ENCODE results near the gene ARFGEF2.

DNA sequence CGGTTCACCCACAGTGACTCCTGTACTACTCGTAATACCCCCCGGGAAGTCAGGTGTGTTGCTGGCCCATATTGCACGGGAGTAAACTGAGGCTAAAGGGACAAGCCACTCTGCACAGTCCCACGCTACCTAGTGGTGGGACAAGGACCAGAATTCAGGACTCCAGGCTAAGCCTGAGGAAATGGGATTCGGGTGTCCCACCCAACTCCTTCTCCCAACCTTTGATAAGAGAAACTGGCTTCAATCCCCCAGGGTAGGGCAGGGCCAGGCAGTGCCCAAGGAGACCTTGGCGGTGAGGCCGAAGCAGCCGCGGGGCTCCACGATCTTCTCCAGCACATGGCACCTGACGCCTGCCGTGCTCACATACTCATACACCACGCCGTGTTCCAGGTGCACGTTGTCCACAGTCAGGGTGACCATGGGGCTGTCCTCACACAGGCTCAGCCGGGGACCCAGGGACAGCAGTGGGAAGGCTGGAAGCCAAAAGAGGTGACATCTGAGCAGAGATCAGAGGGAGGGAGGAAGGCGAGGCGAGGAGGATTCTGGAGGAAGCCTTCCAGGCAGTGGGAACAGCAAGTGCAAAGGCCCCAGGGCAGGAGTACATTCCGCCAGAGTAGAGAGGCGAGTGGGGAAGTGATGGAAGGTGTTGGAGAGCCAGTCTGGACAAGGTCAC is 176.6 kb downstream of the PREX1 start:
- PRO-cap: no peak

DNA sequence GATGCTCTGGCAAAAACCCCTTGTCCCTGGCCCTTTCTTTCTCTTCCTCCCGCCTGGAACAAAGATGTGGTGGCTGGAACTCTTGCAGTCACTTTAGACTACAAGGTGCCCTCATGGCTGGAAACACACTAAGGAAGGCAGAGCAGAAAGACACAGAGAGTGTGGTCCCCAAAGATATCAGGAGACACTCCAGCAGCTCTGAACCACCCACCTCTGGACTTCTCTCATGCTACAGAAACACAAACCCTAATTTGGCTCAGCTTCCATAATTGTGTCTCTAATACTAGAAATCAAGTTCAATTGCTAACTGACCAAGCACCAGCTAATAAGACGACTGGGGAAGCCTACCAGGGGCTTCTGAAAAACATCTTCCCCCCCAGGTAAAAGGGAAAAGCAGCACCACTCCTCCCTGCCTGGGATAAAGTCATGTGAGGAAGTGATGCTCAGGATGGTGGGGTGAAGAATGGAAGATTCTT is 160.7 kb downstream of the PREX1 start:
- PRO-cap: no peak

DNA sequence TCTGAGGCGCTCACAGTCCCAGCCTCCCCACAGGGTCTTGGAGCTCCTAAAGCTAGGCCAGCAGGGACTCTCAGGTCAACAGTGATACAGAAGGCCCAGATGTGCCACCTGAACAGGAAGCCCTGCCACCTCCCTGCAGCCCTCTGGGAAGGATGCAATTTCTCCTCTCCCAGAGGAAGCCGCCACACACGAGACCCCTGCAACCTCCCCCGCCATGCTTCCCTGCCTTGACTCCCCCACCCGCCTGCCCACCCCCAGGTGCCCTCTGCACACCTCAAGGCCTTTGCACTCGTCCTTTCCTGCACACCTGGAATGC is 158.9 kb downstream of the PREX1 start:
- PRO-cap: no peak

- PRO-cap: no peak
Observed at GRCh38 chr20:48706813-48707479, 120.9 kb downstream of the PREX1 start.

DNA sequence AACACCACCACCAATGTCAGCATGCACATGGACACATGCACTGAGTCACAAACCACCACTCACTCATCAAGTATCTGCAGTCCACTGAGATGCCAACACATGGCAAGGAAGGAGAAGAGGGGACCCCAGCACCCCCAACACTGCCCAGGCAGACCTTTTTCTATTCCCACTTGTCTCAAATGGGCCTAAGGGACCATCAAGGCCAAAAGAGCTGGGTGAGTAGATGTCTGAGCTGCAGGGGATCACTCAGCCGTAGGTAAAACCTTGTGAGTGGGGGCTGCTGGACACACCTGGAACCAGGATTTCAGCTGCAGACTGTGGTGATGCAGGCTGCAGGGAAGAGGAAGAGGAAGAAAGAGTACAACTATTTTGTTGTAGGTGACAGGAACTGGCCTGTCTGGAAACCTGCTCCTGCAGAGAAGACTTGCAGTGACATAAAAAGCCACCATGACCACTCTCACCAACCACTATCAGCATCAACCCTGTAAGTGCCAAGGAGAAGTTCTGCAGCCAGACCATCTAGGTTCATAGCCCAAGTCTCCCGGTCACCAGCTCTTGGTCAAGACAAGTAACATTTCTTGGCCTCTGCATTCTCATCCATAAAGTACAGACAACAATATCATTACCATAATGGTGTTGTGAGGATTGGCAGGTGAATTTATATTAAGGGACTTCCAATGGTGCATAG is 91.3 kb downstream of the PREX1 start:
- PRO-cap: no peak

GRCh38 chr20:48763006-48763926 is 64.5 kb downstream of the PREX1 start:
- PRO-cap: no peak

DNA sequence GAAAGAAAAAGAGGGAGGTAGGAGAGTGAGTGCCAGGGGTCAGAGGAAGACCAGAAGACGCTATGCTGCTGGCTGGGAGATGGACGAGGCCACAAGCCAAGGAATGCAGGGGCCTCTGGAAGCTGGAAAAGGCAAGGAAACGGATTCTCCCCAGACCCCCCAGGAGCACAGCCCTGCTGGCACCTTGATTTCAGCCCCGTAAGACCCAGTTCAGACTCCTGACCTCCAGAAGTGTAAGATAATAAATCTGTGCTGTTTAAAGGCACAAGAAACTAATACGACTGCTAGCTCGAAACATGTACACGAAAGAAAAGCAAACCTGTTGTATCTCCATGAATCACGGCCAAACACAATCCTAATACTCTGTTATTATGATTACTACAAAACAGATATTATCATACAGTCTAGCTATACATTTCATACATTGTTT is 63.0 kb downstream of the PREX1 start:
- PRO-cap: no peak

DNA sequence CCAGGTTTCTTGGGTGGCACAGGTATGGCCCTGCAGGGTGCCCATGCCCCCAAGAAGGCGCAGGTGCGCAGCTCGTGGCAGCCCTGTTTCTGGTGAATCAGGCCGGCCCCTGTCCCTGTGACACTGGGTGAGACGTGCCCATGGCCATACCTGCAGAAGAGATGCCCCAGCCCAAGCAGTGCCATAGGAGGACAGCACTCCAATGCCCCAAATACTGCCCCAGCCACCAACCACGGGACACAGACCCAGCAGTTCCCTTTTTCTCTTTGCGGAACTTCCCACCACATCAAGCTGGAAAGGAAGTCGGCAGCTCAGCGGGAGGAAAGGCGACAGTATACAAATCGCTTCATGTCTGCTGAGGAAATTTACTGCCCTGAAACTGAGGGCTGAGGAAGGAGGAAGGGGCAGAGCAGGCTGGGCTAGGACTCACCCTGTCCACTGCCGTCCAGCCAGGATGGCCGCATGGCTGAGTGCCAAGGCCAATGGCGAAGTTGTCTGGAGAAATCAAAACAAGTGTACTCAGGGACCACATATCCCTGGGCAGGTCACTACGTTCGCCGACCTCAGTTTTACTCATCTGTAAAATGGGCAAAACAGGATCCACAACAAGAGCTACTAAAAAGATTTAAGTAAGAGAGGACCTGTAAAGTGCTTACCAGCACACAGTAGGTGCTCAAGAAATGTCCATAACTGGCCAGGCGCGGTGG is 55.4 kb downstream of the PREX1 start:
- PRO-cap: no peak

- PRO-cap: no peak
Observed at GRCh38 chr20:48796990-48798331, 30.3 kb downstream of the PREX1 start.

- PRO-cap: no peak
Observed at GRCh38 chr20:48822734-48823466, 4.9 kb downstream of the PREX1 start.

DNA sequence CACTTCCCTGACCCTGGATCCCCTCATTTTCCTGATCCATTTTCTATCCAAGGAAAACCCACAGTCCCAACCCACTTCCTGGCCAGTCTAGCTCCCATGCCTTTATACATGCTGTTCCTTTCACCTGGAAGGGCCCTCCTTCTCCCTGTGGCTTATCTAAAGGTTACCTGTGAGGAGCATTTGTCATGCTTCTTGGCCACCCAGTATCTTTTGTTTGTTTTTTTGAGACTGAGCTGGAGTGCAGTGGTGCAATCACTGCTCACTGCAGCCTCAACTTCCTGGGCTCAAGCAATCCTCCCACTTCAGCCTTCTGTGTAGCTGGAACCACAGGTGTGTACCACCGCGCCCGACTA is 10.4 kb upstream of the ARFGEF2 start:
- PRO-cap: no peak

GRCh38 chr20:48921105-48921854 is at the start of gene ARFGEF2:
ARFGEF2 (plus strand) TSS chr20:48921711.
- PRO-cap: bidirectional peak, plus-strand start at chr20:48921719, minus-strand start at chr20:48921514

DNA sequence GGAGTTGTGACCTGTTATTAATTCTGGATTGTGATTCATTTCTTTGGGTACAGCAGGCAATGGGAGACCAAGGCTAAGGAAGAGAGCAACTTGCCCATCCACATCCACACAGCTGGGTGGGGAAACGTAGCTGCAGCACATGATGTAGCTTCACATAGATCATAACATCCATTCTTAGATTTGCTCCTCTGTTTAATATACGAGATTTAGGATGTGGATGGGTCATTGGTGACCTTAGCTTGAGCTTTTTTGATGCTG is 5.2 kb downstream of the ARFGEF2 start:
- PRO-cap: no peak

GRCh38 chr20:48930382-48931492 is 9.2 kb downstream of the ARFGEF2 start:
- PRO-cap: no peak

GRCh38 chr20:48956616-48957604 is 35.4 kb downstream of the ARFGEF2 start:
- PRO-cap: no peak

DNA sequence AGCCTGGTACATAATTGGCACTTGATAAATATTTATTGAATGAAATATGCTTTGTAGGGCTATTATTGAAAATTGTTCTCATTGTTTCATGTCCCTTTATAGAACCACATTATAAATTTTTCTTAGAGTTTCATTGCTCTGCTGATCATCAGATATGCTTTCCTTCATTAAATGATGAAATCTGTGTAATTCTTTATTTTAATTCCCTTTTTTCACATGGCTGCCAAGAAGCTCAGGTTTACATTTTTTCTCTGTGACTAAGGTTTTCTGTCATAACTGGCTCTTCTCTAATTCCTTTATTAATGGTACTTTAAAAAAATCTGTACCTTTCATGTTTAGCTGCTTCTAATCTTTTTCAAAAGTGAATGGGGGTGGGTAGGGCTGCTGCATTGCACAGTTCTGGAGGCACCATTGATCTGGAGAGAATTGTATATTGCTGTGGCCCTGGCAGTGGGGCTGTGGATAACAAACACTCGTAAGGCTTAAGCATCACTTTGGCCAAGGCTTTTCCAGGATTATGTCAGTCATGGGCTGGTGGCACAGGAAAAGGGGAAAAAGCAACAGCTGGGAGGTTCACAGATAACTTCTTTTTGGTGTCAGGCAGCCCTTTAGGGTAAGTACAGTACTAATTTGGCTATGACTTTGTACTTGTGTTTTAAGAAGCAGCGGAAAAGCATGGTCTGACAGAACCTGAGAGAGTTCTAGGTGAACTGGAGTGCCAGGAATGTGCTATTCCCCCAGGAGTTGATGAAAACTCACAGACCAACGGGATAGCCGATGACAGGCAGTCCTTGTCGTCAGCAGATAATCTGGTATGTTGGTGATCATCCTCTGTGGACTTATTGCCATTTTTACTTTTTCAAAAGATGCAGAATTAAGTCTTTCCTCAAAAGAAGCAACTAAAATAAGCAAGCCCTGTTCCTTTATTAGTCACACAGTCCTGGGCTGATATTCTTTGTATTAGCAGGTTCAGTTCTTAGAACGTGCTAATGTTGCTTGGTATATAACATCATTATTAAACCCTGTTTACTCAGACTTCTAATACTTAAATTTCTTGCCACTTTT is 44.0 kb downstream of the ARFGEF2 start:
- PRO-cap: no peak

- PRO-cap: no peak
Observed at GRCh38 chr20:48975863-48976316, 54.4 kb downstream of the ARFGEF2 start.

DNA sequence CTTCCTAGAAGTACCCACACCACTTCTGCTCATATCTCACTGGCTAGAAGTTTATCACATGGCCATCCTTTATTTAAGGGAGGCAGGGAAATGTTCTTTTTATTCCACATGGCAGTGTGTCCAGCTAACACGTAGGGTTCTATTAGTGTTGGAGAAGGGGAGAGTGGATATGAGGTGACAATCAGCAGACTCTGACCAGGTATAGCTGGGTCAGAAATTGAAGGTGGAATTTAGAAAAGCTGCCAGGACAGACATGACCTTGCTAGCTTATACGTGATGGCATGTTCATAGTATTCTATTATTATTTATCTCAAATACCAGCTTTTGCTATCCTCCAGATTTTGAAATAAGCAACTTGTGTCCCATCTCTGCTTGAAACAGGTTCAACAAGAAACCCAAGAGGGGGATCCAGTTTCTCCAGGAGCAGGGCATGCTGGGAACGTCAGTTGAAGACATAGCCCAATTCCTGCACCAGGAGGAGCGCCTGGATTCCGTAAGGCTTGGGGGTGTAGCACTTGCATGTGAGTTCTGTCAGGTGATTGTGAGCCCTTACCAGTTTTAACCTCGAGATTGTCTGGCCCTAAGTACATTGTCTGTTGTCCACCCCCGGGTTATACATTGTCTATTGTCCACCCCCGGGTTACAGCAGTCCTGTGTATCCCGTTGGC is 61.6 kb upstream of the CSE1L start:
- PRO-cap: no peak

- PRO-cap: no peak
Observed at GRCh38 chr20:48985016-48985580, 61.0 kb upstream of the CSE1L start.

GRCh38 chr20:49104915-49105262 is 58.8 kb downstream of the CSE1L start:
- PRO-cap: no peak